Epithelial cell of proximal tubule (primary cell): ENCODE results near the genes FRAT2 and ANKRD2.

DNA sequence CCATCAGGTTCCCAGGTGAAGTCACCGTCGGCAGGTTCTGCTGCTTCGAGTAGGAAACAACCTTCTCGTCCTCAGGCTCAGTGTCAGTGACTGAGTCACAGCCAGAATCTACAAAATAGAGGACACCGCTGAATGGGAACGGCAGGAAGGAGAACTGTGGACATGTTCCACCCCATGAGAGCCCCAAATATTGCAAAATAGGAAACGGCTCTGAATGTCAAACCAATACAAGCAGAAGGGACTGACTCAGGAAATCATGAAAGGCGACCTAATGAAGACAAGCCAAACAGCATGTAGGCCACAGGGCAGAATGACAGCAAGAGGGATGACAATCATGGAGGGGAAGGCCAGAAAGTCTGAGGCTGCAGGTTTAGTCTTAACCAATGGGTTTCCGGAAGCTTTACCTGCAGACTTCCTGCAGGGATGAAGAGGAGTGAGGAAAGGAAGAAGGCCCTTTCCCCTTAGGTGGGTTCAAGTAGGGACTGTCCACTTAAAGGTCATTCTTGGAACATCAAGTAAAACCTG, 63.4 kb downstream of the PIK3AP1 start:
- RAMPAGE, long total RNA = no peak
- RRBS = no CpG with 5 or more reads among the region's 9 CpGs

DNA sequence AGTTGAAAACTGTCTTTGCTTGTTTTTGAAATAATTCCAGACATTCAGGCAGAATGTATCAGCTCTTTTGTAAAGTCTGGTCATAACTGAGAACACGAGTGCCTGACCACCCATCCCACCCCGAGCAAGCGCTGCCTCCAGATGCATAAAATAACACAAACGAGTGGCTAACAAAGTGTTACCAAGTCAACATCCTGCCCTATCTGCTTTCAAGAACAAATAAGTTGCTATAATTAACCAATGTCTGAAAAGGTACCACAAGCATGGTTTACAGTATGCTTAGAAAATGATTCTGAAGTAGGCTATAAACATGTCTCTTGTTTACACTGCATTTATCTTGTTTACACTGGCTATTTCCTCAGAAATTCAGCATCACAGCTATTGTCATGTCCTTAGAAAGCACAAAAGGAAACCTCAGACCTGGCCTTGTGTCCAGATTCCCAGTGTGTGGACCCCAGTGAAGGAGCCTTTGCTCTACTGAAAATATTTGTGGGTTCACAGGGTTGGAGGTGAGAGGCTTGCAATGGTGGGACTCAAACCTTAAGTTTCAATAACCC, 49.5 kb downstream of the PIK3AP1 start:
- RAMPAGE, long total RNA = no peak
- RRBS = no CpG with 5 or more reads among the region's 4 CpGs

GRCh38 chr10:96719116-96720344, 784 bp downstream of the PIK3AP1 start:
- RAMPAGE, long total RNA = no peak
- RRBS = no CpG with 5 or more reads among the region's 36 CpGs

GRCh38 chr10:96721309-96721715, 998 bp upstream of the PIK3AP1 start:
- RAMPAGE, long total RNA = no peak
- RRBS = no CpG with 5 or more reads among the region's 4 CpGs

- RAMPAGE, long total RNA = no peak
- RRBS = no CpG with 5 or more reads among the region's 3 CpGs
These were observed 42.6 kb upstream of the LCOR start for GRCh38 chr10:96789373-96789953.

- RAMPAGE, long total RNA = no peak
- RRBS = no CpG with 5 or more reads among the region's 8 CpGs
These were observed 151.0 kb downstream of the LCOR start for GRCh38 chr10:96982994-96983530.

DNA sequence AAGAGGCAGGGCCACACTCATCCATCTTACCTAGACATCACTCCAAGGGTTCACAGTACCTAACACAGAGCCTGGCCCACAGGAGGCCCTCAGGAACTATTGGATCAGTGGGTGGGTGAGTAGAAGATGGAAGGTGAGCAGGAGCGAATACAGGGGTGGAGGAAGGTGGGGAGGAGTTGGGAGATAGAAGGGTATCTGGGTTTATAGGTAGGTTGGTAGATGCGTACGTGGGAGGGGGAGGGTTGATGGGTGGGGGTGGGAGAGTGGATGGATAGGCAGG, 34.7 kb downstream of the SLIT1 start:
- RAMPAGE, long total RNA = no peak
- RRBS = no CpG with 5 or more reads among the region's 3 CpGs

DNA sequence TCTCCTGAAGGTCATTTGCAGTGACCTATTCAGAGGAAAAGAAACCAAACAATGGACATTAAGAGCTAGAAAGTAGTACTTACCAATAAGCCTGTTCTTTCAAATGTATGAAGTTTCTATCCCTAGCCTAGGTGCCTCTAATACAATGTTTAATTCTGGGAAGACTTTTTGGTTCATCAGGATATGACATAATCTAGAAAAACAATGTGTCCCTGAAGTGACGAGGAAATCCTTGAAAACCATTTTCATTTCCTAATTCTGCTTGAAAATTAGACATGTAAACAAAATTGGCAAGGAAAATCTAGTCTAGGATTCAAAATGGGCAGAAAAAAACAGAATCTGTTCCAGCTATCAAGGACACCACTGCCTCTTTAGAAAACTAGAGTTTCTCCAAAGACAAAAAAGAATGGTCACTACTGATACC, 36.0 kb downstream of the ARHGAP19 start:
- RAMPAGE, long total RNA = no peak
- RRBS = no CpG with 5 or more reads among the region's 1 CpG

DNA sequence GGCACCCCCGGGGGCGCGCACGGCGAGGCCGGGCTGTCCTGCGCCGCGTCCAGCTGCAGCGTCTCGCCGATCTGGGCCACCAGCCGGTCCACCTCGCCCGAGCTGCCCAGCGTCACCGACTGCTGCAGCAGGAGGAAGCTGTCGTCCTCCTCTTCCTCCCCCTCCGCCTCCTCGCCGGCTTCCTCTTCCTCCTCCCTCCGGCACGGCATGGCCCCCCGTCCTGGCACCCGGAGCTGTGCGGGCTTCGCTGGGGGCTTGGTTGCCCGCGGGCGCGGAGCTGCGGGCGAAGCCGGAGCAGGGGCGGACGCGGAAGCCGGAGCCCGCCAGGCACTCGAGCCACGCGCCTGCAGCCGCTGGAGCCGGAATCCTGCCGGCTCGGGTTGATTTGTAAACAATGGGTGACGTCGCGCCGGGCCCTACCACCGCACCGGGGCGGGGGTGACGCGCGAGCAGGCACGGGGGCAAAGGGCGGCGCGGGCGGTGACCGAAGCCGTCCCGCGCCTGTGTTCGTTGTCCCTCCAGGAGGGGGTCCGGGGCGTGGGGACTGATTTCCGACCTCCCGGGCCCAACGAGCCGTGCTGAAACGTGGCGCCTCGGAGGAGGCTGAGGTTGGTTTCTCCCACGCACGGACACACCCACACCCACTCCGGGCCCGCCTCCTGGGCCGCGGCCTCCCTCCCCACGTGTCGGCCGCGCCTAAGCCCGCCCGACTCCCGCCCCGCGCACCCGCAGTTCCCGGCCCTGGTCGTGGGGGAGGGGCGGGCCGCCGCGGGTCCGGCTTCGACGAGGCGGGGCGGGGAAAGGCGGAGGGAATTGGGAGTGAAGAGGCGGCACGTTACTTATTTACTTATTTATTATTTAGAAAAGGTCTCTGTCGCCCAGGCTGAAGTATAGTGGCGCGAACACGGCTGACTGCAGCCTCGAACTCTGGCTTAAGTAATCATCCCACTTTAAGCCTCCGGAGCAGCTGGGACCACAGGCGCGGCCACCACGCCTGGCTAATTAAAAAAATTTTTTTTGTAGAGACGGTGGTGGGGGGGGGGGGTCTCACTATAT, at the start of gene FRAT2:
TSS of gene FRAT2 (minus strand) at position 366 of the 1,056 bp plus-strand sequence.
- RAMPAGE, long total RNA = no peak
- RRBS = 1% methylated on average over 41 of the region's 115 CpGs

DNA sequence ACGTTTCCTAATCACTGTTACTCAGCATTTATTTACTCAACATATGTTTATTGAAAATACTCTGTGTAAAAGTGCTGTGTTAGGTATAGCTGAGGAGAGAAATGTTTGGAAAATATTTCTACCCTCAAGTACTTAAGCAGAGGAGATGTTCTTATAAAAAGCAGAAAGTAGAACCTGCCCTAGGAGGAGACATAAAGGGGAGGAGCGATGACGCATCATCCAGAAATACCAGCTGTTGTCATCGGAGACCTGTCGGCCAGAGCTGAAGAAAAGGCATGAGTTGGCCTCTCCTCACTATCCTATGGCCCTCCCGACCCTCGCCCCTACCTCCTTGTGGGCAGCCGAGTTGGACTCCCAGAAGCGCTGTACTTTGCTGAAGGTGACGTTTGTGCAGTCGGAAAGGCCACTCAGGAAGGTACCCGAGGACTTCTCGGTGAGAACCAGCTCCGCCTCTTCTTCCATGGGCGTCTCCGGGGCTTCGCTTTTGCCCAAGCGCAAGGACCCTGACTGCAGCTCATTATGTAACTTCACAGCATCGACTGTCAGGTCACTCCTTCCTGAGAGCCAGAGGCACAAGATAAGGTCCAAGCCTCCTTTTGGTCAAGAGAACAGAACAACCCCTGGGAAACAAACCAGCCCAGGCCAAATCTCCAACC, 1.0 kb downstream of the RRP12 start:
- RAMPAGE, long total RNA = no peak
- RRBS = no CpG with 5 or more reads among the region's 19 CpGs

GRCh38 chr10:97428289-97429157, 2.5 kb downstream of the PGAM1 start:
- RAMPAGE, long total RNA = no peak
- RRBS = no CpG with 5 or more reads among the region's 9 CpGs

GRCh38 chr10:97572145-97572955, at the start of gene ANKRD2:
Gene ANKRD2 (plus strand): TSS chr10:97572779.
- RAMPAGE, long total RNA = no peak
- RRBS = no CpG with 5 or more reads among the region's 19 CpGs

DNA sequence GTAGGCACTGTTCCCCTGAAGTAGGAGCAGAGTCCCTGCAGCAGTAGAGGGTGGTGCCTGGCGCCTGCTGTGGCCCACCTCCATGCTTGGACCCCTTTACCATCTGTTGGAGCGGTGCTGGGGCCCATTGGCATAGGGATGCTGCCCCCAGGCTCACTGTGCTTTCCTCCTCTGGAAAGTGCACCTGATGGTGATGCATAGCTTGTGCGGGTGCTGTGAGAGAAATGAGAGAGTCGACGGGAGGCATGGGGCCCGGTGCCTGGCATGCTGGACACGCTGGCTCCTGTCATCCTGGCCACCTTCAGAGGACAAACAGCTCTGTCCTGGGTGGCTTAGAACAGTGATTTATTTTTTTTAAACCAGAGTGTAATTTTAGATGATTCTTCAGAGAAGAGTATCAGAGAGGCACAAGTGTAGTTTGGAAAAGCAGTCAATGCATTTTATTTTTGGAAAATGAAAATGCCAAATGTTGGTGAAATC, 10.3 kb downstream of the SFRP5 start:
- RAMPAGE, long total RNA = no peak
- RRBS = no CpG with 5 or more reads among the region's 7 CpGs

- RAMPAGE, long total RNA = no peak
- RRBS = no CpG with 5 or more reads among the region's 18 CpGs
These were observed 25.9 kb upstream of the GOLGA7B start for GRCh38 chr10:97823607-97824266.

DNA sequence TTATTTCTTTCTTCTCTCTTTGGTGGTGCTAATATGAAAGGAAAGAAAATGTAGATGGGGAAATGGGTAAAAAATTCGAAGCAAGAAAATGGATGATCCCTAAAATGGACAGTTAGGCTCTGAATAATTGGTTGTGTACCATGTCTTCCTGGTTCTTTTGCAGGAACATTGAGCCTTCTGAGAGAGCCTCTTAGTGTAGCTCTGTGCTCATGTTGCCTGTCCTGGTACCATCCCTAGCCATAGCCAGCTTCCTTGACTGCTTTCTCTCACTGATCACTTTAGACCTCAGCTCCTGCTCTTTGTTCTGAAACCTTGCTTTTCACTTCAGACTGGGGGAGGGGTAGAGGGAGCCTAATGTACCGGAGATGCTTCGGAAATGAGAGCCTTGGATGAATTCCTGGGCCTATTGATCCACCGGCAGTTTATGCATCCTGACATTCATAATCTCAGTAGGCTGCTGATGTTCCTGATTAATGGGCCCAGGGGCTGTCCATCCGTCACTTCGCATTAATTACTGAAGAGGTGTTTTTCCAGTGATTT, 38.7 kb downstream of the R3HCC1L start:
- RAMPAGE, long total RNA = no peak
- RRBS = 100% methylated on average over 2 of the region's 6 CpGs

- RAMPAGE, long total RNA = no peak
- RRBS = no CpG with 5 or more reads among the region's 7 CpGs
These were observed 58.6 kb downstream of the LOXL4 start for GRCh38 chr10:98209278-98209949.

DNA sequence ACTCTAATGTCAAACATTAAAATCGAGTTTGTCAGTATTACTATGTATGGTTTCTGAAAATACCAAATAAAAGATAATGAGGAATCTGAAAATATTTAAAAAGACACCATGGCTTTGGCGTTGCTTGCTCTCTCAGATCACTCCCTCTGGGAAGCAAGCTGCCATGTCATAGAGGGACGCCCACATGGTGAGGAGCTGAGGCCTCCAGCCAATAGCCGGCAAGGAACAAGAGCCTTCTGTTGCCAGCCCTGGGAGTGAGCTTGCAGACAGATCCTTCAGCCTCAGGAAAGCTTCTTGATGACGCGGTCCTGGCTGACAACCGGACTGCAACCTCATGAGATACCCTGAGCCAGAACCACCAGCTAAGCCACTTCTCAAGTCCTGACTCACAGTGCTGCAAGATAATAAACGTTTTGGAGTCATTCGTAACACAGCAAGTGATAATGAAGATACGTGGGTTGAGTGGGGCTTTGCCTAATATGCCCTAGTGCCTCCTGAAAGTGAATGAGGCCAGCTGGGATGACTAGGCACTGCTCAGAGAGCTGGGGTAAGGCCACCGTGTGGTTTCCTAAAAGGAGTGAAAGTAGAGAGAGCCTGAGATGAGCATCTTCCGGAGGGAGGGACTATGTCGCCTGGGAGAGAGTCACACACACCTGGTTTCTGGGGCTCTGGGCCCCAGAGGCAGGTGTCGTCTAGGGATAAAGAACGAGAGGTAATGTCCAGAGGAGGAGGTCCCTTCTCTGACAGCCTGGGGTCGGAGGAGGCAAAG, 53.8 kb downstream of the PYROXD2 start:
- RAMPAGE, long total RNA = no peak
- RRBS = 54% methylated on average over 4 of the region's 16 CpGs

- RAMPAGE, long total RNA = no peak
- RRBS = no CpG with 5 or more reads among the region's 14 CpGs
These were observed 49.3 kb downstream of the PYROXD2 start for GRCh38 chr10:98365580-98366269.

DNA sequence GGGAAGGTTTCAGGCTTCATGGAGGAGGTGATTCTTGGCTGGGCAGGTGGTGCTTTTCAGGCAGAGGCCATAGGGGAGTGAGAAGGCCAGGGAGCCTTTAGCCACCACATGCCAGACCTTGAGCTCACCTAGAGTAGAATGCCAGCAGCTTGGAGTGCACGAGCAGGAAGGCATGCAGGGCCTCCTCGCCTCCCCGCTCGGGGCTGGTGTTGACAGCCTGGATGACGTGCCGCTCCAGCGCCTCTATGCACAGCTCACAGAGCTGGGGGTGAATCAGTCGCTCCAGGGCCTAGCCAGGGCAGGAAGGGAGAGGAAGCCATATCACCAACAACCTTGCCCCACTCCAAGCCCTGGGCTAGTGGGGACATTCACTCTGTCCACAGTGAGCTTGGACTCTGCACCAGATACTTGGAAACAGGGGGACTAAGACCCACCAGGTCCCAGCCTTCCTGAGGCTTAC, 15.7 kb downstream of the HPS1 start:
- RAMPAGE, long total RNA = no peak
- RRBS = no CpG with 5 or more reads among the region's 8 CpGs

GRCh38 chr10:98458260-98458633, 11.5 kb upstream of the HPS1 start:
- RAMPAGE, long total RNA = no peak
- RRBS = no CpG with 5 or more reads among the region's 1 CpG